Measurements from ENCODE around the gene MANF.

GRCh38 chr3:50605886-50606601 is 5.5 kb downstream of the CISH start:
- RRBS = no CpG with 5 or more reads among the region's 8 CpGs

DNA sequence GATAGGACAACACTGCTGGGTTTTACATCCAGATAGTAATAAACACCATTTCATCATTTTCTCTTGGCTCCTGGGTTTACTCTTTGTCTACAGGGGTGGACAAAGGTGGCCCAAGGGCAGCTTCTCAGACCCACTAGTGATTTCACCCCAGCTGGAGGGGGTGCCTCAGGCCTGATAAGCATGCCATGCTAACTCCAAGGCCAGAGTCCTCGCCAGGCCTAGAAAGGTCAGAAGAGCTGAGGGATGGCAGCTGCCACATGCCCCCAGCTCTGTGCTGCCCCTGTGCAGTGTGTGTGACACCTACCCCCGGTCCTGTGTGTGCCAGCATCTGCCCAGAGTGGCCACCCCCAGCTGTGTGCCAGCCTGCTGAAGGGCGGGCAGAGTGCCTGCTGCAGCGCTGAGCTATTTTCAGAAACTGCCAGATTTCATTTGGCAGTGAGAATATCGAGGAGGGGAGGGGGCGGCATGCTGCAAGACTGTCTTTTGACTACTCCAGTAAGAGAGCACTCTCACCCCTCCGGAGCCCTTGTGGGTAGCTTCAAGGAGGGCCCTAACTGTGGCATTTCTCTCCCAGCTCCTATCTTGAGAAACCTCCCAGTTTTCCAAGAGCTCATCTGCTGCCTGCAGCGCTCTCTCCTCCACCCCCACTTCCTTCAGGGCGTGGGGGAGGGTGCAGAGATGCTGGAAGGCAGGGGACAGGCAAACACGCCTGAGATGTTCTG is 25.3 kb upstream of the DOCK3 start:
- RRBS = no CpG with 5 or more reads among the region's 10 CpGs

GRCh38 chr3:50653479-50654227 is 21.1 kb upstream of the DOCK3 start:
- RRBS = no CpG with 5 or more reads among the region's 3 CpGs

GRCh38 chr3:50806788-50807515 is 132.2 kb downstream of the DOCK3 start:
- RRBS = no CpG with 5 or more reads among the region's 7 CpGs

DNA sequence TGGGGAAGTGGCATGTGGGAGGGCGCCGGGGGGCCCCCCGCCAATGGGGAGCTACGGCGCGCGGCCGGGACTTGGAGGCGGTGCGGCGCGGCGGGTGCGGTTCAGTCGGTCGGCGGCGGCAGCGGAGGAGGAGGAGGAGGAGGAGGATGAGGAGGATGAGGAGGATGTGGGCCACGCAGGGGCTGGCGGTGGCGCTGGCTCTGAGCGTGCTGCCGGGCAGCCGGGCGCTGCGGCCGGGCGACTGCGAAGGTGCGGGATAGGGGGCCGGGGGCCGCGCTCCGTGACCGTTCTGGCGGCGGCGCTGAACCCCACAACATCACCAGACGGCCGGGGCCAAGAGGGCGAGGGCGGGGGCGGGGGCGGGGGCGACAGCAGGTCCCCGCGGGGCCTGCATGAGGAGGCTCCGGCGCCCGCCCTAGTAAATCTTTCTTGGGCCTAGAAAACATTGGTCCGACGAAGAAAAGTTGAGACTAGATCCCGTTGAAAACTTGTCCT is at the start of gene MANF:
Gene MANF, plus strand, starts transcription at position 104 of the 495 bp plus-strand sequence.
- RRBS = 1% methylated on average over 24 of the region's 54 CpGs

GRCh38 chr3:51390671-51391221 is 339 bp upstream of the RBM15B start:
- RRBS = 1% methylated on average over 25 of the region's 42 CpGs

GRCh38 chr3:51684366-51684829 is 13.3 kb downstream of the TEX264 start:
- RRBS = no CpG with 5 or more reads among the region's 7 CpGs

- RRBS = no CpG with 5 or more reads among the region's 18 CpGs
Measured at GRCh38 chr3:51963737-51964886, 3.1 kb downstream of the PCBP4 start.

GRCh38 chr3:51966452-51966892 is 782 bp downstream of the PCBP4 start:
- RRBS = no CpG with 5 or more reads among the region's 5 CpGs

GRCh38 chr3:51982409-51982734 is 963 bp upstream of the ACY1 start:
- RRBS = no CpG with 5 or more reads among the region's 1 CpG

GRCh38 chr3:52023521-52024582 is 28.2 kb upstream of the RPL29 start:
- RRBS = 88% methylated on average over 2 of the region's 11 CpGs

DNA sequence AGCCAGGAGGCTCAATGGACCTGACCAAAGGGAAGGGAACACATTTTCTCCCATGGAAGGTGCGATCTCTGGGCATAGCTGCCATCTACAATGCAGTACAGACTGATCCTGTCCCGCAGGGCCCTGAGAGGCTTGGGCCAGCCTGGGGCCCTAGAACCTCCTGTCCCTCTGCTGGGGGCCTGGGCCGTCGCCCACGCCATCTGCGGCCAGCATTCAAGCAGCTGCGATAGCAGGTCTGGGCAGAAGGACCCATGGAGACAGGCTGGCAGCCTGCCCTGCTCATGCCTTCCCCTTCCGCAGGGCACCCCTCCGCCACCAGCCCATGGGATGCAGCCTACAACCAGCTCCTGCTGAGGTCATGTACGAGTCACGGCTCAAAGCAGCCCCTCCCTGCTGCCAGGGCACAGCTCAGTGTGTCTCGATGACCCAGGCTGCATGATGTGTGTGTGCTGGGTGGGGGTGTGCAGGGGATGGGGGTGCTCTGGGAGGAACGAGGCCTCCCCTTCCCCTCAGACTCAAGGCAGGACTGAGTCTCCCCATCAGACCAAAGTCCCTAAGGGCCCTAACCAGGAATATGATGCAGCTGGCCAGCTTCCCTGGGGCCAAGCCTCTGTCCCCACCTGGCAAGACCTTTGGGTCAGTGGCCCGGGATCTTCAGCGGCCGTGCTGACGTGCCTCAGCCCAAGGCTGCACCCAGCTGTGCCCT is 27.8 kb downstream of the DUSP7 start:
- RRBS = 90% methylated on average over 4 of the region's 17 CpGs

GRCh38 chr3:52040936-52041545 is 15.3 kb downstream of the DUSP7 start:
- RRBS = no CpG with 5 or more reads among the region's 7 CpGs

DNA sequence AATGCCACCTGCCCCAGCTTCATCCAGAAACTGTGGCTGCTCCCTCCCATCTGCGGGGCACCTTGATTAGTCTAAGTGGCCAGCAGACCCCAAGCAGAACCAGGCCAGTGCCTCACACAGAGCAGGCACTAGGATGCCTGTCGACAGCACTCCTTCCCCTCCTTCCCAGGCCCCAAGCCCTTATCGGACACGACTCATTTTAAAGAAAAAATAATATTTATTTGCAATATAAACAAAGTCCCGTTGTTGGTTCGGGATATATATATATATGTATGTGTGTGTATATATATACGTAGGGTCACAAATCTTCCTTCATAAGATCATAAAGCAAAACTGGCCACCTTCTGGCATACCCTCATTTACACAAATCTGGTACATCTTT is 7.7 kb downstream of the DUSP7 start:
- RRBS = no CpG with 5 or more reads among the region's 7 CpGs

DNA sequence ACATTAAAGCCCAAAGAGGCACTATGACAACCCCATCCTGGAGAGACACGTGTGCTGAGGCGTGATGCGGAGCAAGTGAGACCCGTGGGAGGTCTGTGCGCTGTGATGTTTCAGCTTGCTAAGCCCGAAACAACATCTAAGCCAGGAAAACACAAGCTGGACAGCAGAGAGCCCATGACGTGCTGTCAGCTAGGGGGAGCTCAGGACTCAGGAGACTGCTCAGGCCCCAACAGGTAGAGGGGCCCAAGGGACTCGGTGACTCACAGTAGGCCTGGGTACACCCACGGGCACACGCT is 2.9 kb downstream of the DUSP7 start:
- RRBS = no CpG with 5 or more reads among the region's 10 CpGs

DNA sequence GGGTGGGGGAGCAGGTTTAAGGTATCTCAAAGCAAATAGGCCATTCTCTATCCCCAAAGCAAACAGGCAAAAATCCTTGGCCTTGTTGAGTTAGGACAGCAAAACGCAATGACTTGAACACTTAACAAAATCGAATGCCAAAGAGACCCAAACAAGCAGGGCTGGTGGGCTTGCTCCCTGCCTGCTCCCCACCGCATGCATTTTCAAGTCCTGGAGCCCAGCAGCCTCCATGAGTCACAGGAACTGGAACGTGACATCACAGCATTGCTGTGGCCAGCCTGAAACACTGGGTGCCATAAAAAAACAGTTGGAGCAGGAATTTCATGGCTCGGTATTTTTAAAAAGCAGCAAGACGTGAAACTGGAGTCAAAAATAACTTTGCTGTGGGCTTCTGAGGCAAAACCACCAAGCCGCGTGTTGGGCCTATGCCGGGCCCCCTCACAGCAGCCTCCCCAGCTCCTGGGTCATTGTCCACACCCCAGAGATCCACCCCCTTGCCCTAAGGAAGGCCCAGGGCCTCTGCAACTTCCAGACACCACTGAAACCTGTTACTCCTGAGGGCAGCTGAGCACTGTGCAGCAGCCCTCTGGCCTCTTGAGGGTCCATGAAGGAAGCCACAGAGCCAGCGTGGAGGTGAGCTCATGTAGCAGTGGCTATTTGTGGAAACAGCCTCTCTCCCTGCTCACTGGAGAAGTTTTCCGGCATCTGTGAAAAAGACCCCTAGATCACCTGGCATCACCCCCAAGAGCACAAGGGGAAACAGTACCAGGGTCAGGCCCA is 33.8 kb upstream of the DUSP7 start:
- RRBS = no CpG with 5 or more reads among the region's 11 CpGs

DNA sequence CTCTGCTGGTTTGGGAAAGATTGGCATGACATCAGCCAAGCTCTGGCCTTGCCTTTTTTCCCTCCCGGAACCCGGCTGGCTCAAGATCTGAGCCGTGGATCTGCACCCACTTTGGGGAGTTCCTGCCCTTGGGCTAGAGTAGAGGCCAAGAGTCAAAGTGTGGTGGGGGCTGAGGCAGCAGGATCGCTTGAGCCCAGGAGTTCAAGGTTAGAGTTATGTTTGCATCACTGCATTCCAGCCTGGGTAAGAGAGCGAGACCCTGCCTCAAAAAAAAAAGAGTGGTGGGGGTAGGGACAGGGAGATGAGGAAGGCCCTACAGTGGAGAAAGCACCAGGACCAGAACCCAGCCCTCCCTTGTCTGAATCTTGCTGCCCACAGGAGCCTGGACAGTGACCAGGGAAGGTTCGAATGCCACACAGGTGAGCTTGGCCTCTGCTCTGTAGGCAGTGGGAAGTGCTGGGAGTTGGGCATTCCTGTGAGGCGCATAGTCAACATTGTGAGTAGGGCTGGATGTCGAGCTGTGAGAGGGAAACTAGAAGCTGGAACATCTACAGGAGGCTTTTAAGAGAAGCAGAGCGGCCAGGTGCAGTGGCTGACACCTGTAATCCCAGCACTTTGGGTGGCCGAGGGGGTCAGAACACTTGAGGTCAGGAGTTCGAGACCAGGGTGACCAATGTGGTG is 20.4 kb upstream of the ALAS1 start:
- RRBS = no CpG with 5 or more reads among the region's 11 CpGs

DNA sequence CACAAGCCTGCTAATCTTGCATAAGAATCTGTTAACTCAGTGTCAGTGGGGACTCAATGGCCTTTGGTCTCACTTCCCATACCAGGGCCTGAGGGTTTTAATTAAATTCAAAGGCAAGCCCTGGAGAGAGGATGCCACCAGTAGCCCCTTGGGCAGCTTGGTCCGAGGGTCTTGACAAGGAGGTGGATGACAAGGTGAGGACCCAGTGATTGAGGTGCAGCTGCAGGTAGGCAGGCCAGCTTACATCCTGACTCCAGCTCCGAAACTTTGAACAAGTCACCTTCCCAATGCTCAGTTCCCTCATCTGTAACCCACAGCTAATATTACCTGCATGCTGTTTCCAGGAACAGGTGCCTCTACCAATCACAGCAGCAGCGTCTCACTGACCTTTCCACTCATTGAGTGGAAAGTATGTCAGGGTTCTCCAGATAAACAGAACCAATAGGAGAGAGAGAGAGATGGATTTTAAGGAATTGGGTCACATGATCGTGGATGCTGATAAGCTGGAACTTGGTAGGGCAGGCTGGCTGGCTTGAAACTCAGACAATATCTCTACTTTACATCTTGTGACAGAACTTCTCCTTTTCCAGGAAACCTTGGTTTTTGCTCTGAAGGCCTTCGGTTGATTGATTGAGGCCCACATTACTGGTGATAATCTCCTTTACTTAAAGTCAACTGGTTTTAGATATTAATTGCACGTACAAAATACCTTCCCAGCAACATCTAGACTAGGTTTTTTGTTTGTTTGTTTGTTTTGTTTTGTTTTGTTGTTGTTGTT is 9.0 kb upstream of the ALAS1 start:
- RRBS = no CpG with 5 or more reads among the region's 6 CpGs

GRCh38 chr3:52195729-52196346 is 2.1 kb upstream of the ALAS1 start:
- RRBS = no CpG with 5 or more reads among the region's 12 CpGs

- RRBS = 1% methylated on average over 11 of the region's 31 CpGs
Measured at GRCh38 chr3:52198260-52198673, 307 bp downstream of the ALAS1 start.

Data from HCT116 (cell line).